Temporal lobe (tissue), 2 donors: Measurements from ENCODE around the gene COQ10B.

- RAMPAGE, long total RNA: no peak
Measured at GRCh38 chr2:197261801-197262269, 48.7 kb downstream of the ANKRD44 start.

GRCh38 chr2:197279711-197280571 lies 30.6 kb downstream of the ANKRD44 start:
- RAMPAGE, long total RNA: no peak

DNA sequence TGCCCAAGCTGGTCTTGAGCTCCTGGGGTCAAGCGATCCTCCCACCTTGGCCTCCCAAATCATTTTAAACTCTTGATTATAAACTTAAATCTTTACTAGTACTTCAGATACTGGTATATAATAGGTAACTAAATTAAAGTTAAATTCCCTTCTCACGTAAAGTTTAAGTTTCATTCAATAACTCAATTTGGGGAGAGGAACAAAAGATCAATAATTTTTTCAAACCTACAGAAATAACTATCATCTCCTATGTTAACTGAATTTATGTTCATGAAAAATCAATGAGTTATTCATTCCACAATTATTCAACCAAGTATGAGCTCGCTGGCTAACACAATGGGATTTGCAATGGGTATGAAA lies 40.6 kb downstream of the SF3B1 start:
- RAMPAGE, long total RNA: no peak

- RAMPAGE, long total RNA: start-site peak on the plus strand at chr2:197453404-197453554, 465 and 142 reads in 2 replicates
Measured at GRCh38 chr2:197453340-197454442, at the start of gene COQ10B. Gene COQ10B (plus strand): TSS chr2:197453552.

DNA sequence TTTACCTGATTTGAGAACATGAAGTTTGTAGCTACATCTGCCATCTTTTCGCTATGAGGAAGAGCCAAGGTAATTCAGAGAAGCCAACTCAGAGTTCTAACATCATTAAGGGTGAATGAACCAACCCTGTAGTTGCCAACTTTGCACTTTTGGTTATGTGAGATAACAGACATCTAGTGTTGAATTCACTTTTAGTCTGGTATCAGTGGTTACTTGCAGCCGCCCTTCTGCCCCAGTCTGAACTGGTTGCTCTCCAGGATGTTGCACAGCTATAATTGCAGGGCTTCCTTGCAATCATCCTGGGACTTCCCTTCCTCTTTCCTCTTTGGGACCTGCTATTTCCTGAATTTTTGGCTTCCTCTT lies 21.2 kb downstream of the HSPD1 start:
- RAMPAGE, long total RNA: no peak

GRCh38 chr2:197516169-197516872 lies 455 bp downstream of the MOB4 start:
- RAMPAGE, long total RNA: no peak

- RAMPAGE, long total RNA: no peak
Measured at GRCh38 chr2:197627870-197628578, 47.4 kb downstream of the RFTN2 start.

DNA sequence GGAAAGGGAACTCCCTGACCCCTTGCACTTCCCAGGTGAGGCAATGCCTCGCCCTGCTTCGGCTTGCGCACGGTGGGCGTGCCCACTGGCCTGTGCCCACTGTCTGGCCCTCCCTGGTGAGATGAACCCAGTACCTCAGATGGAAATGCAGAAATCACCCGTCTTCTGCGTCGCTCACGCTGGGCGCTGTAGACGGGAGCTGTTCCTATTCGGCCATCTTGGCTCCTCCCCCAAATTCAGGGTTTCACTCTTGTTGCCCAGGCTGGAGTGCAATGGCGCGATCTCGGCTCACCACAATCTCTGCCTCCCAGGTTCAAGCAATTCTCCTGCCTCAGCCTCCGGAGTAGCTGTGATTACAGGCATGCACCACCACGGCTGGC lies 11.8 kb upstream of the MARS2 start:
- RAMPAGE, long total RNA: no peak

- RAMPAGE, long total RNA: no peak
Measured at GRCh38 chr2:197830028-197830747, 25.8 kb downstream of the PLCL1 start.

DNA sequence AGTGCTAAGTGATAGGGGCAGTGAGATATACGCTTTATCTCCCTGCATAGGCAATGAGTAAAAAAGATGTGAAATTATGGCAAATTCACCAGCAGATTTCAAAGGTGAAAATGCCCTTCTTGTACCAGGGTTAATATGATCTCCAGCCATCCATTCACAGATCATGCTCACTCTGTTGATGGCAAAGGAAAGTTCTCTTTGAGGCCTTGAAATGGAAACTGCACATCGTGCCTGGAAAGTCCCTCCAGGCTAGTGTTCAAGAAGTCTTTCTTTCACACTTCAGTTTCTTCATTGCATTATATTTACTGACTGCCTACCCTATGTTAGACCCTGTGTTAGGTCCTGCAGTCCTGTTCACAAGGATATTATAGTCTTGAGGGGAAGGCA lies 200.8 kb downstream of the PLCL1 start:
- RAMPAGE, long total RNA: no peak

DNA sequence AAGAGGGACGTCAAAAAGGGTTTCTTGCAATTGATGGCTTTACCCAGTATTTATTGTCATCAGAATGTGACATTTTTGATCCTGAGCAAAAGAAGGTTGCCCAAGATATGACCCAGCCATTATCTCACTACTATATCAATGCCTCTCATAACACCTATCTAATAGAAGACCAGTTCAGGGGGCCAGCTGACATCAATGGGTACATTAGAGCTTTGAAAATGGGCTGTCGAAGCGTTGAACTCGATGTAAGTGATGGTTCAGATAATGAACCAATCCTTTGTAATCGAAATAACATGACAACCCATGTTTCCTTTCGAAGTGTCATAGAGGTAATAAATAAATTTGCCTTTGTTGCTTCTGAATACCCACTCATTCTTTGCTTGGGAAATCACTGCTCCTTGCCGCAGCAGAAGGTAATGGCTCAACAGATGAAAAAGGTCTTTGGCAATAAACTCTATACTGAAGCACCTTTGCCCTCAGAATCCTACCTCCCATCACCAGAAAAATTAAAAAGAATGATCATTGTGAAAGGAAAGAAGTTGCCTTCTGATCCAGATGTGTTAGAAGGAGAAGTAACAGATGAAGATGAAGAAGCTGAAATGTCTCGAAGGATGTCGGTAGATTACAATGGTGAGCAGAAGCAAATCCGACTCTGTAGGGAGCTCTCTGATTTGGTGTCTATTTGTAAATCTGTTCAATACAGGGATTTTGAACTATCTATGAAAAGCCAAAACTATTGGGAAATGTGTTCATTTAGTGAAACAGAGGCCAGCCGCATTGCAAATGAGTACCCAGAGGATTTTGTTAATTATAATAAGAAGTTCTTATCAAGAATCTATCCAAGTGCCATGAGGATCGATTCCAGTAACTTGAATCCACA lies 280.5 kb downstream of the PLCL1 start:
- RAMPAGE, long total RNA: no peak

GRCh38 chr2:198371876-198372455 lies 567.6 kb downstream of the PLCL1 start:
- RAMPAGE, long total RNA: no peak

DNA sequence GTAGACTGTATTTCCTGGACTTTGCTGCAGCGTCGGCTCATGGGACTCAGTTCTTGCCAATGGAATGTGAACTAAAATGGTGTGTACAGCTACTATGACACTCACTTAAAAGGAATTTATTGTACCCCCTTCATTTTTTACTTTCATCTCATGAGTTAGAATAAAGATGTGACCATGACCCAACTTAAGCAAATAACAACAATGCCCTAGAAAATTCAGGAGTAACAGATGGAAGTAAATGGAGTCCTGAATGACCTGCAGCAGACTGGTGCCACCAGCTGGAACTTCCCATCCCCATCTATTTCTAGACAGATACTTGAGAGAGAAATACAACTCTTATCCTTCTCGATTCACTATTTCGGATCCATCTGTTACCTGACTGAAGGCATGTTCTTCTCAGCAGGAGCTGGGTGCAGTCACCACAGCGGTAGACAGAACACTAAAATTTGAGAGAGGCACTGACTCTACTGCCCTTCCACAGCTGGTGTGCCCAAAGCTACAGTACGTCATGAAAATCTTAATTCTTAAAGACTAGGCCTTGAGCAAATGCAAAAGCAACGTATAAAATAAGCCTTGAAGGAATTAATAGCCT lies 724.0 kb downstream of the PLCL1 start:
- RAMPAGE, long total RNA: no peak

DNA sequence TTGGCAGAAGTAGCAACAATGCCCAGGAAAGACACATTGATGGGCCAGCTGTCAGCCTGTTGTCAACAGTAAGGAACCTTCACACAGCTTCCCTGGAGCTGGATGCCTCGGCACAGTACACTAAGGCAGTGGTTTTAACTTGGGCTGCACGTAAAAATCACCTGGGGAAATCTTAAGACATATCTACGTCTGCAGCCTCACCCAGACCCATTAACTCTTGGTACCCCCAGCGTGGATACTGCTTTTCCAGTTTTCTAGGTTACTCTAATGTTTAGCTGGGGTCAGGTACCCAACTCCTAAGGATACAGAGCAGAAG lies 679.8 kb downstream of the SATB2 start:
- RAMPAGE, long total RNA: no peak

DNA sequence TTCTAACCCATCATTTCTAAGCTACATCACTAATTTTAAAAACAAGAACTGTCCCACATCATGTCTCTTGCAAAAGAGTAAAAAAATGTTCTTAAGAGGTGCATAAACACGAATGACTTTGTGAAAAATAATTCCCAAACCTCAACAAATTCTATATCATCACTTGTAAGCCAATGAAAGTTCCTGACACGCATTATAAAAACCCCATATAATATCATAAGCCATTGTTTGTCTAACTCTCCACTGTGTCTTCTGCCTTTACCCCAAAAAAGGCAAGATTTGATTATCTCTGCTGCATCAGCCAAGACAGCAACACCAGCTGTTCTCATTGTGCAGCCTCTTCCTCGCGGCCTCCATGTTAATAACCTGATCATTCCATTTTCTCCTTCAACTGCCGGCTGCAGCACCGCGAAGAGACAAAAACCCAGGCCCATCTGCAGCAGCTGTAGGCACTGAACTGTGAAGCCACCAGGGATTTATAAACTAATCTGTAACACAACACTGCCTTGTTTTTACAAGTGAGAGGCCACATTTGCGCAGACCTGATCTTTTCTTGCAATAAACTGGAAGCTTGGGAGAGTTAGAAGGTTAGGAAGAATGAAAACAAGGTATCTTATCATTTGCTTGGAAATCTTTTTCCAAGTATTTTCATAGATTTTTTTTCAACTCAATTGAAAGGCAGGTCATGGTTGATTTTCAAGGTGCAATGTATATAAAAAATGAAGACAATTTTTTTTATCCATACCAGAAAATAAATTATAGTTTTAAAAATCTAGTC lies 147.8 kb downstream of the SATB2 start:
- RAMPAGE, long total RNA: no peak

GRCh38 chr2:199366391-199367098 lies 91.2 kb downstream of the SATB2 start:
- RAMPAGE, long total RNA: no peak

GRCh38 chr2:199411125-199411792 lies 46.5 kb downstream of the SATB2 start:
- RAMPAGE, long total RNA: no peak

GRCh38 chr2:199738698-199739107 lies 112.3 kb downstream of the FTCDNL1 start:
- RAMPAGE, long total RNA: no peak

GRCh38 chr2:200077120-200077795 lies 121.9 kb downstream of the MAIP1 start:
- RAMPAGE, long total RNA: no peak

GRCh38 chr2:200221061-200221589 lies 85.4 kb upstream of the SPATS2L start:
- RAMPAGE, long total RNA: no peak